Umbilical cord (tissue), 2 donors: ENCODE measurements around the genes NOG and LPO.

DNA sequence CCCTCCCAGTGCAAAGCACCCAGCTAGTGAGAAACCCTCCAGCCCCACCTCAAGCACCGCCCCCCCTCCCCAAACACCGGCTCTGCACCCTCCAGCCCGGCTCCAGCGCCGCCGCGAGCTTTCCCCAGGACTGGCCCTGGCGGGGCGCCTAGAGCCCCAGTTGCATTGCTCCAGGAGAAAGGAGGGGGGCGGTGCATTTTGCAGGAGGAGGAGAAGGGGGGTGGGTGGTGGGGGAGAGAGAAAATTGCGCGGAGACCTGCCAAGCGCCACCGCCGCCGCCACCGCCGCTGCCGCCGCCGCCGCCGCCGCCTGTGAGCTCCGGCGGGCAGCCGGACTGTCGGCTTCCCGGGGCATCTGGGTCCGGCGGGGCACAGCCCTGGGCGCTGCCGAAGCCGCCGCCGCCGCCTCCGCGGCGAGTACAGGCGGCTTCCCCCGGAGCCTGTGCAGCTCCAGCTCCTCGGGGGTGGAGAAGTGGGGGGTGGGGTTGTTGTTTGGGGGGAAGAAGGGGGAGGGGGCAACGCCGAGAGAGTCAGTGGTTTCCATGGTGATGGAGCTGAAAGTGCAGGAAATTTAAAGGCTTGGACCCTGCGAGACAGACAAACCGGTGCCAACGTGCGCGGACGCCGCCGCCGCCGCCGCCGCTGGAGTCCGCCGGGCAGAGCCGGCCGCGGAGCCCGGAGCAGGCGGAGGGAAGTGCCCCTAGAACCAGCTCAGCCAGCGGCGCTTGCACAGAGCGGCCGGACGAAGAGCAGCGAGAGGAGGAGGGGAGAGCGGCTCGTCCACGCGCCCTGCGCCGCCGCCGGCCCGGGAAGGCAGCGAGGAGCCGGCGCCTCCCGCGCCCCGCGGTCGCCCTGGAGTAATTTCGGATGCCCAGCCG lies at the start of gene NOG:
Gene NOG, plus strand, starts transcription at position 599 of the 877 bp plus-strand sequence.
- RAMPAGE, long total RNA: no peak

- RAMPAGE, long total RNA: no peak
Measured at GRCh38 chr17:56822754-56823383, 10.9 kb downstream of the C17orf67 start.

DNA sequence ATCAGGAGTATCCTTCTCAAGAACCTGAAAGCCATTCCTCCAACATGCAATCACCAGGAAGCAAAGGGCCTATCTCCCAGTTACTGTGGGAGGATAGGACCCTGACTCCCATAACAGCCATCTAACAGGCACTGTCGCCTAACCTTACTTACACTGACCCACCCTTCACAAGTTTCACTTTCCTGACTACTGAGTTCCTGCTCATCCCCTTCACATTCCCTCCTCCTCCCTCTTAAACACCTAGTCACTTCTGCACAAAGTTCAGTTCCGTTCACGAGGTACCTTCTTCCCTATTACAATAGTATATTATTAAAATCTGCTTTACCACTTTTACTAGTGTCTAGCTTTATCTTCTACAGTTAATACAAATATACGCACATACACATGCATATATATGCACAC lies 1.2 kb downstream of the C17orf67 start:
- RAMPAGE, long total RNA: no peak

DNA sequence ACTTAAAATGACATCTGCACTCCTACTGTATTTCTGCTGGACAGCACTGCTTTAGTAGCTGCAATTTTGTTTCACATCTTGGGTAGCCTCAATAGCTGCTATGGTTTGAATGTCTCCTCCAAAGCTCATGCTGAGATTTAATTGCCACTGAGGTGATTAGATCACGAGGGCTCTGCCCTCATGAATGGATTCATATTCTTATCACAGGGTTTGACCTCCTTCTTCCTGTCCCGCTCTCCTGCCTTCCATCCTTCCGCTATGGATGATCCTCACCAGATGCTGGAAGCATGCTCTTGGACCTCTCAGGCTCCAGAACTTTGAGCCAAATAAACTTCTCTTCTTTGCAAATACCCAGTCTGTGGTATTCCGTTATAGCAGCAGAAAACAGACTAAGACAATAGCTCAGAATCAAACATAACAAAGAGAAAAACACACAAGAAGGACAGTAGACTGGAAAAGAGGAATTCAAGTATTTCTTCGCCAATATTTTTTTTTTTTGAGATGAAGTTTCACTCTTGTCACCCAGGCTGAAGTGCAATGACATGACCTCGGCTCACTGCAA lies 7.8 kb downstream of the TRIM25 start:
- RAMPAGE, long total RNA: no peak

- RAMPAGE, long total RNA: no peak
Measured at GRCh38 chr17:57085514-57086114, 568 bp downstream of the AKAP1 start.

DNA sequence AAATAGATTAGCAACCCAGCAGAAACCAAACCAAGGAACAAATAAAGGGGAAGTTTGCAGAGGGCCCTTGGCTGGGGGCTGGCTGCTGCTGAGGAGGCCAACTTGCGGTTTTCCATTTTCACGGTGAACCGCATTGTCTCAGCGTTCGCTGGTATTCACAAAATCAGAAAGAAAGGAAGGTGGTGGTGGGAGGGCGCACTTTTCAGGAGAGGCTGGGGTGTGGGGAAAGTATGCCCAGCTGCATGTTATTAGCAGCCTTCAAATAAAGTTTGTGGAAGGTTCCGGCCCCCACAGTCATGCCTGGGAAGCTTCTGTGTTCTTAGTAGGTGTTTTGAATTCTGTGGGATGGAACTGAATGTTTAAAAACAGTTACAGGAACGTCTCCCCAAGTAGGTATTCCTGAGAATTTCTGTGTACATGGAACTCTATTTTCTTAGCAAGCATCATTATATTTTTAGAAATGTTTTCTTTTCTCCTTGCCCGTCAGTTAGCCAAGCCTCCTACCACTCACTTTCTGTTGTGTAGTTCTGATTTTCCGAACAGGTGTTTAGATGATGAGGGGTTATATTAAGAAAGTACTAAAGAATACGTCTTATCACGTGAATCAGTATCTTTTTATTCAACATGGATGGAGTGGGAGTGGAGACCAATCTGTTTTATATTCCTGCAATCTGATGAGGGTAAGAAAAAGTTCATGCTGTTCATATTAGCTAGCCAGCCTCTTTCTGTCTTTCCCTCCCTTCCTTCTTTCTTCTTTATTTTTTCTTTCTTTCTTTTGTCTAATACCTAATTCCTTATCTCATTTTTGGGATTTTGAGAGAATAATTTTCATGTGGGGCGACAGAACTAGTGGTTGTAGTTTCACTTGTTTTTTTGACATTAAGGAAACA lies 29.3 kb downstream of the MSI2 start:
- RAMPAGE, long total RNA: no peak

DNA sequence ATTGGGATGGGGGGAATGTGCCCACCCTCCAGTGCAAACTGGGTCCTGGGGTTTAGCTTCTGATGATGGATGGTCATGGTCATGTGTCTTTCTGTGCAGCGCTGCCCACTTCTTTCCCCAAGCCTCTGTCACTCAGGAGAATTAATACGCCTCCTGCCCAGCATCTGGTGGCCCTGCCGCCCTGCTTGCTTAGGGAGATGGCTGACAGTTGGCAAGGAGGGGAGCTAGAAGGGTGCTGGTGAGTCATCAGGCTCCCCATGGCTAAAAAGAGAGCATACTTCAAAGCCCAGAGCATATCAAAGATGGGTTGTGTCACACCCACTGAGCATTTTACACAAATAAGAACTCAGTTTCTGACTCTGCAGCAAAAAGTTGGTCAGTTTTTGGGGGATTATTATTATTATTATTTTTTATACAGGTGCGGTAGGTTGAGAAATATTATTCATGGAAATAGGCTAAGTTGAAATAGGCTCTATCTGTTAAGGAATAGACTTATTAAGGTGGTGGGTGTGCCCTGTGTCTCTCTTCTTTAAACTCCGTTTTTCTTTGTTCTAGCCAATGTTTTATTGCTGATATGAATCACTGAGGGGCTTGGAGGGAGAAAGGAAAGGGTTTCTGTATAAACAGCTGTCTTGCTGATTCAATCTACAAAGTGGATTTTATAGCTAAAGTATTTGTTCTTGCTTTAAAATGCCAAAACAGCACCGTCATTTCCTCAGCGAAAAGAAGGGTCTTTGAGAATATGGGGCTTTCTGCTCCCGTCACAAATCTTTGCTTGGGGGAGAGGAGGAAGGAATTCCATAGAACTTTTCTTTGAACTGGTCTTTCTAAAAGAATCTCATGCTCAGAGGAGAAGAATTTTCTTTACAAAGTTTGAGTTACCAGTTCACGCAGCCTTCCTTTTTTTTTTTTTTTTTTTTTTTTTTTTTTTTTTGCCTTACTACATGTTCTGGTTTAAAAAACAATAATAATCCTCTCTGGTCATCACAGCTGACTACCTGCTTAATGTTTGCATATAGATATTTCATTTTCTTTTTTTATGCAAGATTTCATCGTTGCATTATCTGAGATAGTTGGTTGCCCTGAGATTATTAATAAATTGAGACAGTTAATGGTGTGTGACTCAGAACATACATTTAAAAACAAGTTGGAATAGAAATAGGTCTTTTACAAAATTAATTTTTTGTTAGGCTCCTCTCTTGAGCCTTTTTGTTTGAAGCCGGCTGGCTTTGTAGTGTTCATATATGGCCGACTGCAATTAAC lies 39.2 kb downstream of the MSI2 start:
- RAMPAGE, long total RNA: no peak

DNA sequence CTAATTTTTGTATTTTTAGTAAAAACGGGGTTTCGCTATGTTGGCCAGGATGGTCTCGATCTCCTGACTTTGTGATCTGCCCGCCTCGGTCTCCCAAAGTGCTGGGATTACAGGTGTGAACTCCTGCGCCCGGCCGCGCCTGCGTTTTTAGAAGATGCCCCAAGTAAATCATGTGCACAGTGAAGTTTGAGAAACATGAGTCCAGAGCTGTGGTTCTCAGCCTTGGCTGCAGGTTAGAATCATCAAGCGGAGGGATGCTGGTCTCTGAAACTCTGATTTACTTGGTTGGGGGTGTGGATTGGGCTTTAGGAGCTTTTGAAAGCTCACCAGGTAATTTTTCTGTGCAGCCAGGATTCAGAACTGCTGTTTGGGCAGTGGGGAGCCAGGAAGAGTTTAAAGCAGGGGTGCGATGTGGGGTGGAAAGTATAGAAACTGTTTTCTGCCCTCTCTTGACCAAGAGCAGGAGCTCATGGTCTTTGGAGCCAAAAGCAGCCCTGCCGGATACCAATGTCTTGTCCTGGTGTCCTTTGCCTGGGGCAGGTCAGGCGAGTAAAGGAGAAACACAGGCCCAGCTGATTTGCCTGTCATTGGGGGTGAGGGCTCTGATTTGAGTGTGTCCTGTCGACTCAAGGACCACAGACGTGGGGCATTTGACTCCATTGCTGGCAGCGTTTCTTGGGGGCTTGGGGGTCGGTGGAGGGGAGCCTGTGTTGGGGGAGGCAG lies 58.6 kb downstream of the MSI2 start:
- RAMPAGE, long total RNA: no peak

DNA sequence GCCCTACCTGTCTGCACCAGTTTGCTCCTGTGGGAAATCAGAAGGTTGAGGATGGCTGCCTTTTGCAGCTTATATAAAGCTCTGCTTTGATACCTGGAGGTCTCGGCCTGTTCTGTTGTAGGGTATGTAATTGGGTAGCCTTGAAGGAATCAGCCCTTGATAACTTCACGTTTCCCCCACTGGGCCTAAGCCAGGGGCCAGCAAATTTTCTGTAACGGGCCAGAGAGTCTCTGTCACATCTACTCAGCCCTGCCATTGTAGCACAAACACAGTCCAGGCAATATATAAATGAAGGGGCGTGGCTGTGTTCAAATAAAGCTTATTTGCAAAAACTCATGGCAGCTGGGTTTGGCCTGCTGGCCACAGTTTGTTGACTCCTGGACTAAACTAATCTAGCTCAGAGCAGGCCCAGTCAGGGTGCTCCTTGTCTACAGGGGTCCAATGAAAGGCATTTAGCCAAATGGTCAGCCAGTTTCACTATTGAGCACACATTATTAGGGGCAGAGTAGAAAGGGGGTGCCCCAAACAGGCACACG lies 141.6 kb downstream of the CCDC182 start:
- RAMPAGE, long total RNA: no peak

- RAMPAGE, long total RNA: no peak
Measured at GRCh38 chr17:57604527-57606018, 140.0 kb downstream of the CCDC182 start.

GRCh38 chr17:57671705-57672532 lies 73.2 kb downstream of the CCDC182 start:
- RAMPAGE, long total RNA: no peak

- RAMPAGE, long total RNA: no peak
Measured at GRCh38 chr17:57879490-57879859, 29.6 kb upstream of the MRPS23 start.

DNA sequence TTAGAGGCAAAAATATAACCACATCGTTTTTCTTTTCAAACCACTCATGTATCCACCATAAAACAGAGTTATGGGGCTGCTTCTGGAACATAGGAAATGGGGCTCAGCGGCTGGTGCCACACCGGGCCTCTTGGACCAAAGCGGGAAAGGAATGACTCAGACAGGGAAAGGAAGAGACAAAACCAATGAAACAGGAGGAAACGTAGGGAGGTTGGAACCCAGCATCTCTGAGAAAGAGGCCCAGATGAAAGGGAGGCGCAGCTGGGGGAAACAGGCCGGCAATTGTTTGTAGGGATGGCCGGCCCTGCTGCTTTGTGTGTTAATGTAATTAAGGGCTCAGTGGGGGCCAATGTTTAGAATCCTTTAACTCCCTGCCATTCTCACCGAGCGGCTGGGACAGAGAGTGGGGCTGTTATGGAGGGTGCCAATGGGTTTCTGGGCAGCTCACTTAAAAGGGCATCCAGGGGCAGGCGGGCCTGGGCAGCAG lies 28.4 kb downstream of the CUEDC1 start:
- RAMPAGE, long total RNA: no peak

DNA sequence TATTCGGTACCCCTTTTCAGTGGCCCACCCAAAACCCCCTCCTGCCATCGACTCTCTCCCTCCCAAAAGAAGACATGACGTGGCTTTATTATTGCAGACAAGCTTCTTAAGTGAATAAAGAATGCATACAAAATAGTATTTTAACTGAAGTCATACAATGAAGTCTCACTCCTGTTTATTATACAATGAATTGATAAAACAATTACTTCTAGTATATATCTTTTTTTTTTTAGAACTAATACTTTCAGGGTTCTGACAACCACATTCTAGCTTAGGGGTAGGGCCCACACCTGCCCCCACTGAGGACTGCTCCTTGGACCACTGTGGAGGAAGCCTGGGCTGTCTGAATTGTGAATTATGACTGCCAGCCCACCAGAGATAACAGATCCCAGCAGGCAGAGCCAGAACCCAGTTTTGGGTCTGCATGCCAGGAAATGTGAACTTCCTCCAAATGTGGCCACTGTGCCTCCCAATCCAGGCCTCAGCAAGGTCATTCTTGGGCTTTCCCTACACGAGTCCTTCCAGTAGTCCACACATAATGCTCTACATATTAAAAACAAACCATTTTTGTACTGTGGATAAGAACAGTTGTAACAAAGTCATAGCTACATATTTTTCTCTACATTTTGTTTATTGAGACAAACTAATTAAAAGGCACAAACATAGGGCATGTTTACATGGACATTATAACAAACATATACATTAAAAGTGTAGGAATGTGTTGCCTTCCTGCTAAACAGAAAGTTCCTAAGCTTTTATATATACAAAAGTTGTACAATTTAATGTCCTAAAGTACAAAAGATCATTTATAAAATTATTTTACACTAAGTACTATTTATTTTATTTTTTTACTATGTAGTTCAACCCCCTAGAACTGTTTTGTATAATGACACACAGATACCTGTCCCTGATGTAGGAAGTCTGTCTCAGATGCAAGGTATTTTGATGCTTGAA lies 15.8 kb downstream of the VEZF1 start:
- RAMPAGE, long total RNA: no peak

- RAMPAGE, long total RNA: no peak
Measured at GRCh38 chr17:57982491-57983581, 5.2 kb downstream of the VEZF1 start.

DNA sequence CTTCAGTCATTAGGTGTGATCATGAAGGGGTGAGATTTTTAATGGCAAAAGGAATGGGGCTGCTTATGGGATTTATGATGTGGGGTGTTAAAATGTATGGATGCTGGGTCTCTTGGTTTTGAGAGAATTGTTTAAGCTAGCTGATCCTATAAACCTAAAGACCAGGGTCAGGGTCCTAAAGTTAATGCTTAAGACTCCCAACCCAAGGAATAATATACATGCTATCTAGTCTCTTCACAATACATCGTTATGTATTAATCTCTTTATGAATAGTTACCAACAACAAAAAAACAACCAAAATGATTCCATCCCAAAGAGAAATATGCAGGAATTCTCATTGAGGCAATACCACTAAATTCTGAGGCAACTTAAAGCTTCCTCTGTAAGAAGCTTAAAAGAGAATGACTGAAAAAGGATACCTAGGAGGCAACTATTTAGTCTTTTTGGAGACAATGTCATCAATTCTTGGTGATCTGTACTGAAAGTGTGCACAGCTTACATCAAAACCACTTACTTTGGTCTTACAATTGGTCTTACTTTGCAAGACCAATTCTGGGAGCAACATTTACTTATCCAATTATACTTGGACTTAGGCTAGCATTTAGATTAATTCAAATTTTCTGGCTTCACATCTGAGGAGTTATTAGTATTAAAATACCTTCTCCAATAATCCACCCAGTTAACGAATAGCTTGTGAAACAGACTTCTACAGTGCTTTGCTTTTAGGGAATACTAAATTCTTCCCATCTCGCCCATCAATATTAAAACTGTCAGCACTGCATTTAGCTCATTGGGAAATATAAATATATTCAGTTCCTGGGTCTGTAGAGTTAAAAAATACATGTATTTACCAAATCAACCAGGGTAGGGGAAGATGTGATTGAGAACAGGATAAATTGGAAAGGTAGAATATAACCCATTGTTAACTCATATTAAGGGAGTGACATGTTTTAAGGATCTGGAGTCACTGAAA lies 8.9 kb upstream of the VEZF1 start:
- RAMPAGE, long total RNA: no peak

GRCh38 chr17:57998678-57999313 lies 8.2 kb downstream of the SRSF1 start:
- RAMPAGE, long total RNA: no peak

- RAMPAGE, long total RNA: no peak
Measured at GRCh38 chr17:58004599-58005698, 2.1 kb downstream of the SRSF1 start.

- RAMPAGE, long total RNA: no peak
Measured at GRCh38 chr17:58184277-58184775, 8.2 kb upstream of the EPX start.

DNA sequence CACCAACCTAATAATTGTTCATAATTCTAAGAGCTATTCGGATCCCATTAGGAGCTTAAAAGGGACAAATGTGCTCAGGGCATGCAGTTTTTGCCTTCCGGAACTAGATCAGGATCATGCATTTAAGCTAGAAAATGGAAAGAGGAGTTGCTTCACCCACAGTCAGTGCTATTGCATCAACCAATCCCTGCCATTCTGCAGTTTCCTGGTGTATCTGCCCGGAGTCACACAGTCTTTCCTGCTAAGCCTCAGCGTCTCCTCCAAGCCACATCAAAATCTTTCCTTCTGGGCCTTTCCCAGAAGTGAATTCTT lies at the start of gene LPO:
Gene LPO, plus strand, starts transcription at position 234 of the 312 bp plus-strand sequence.
- RAMPAGE, long total RNA: no peak